PC-3 (cell line): ENCODE results near the gene RPL35A.

- RAMPAGE, long total RNA = no peak
Measured at GRCh38 chr3:197549194-197550115, 6.3 kb downstream of the BDH1 start.

- RAMPAGE, long total RNA = no peak
Measured at GRCh38 chr3:197559818-197560081, 4.0 kb upstream of the BDH1 start.

- RAMPAGE, long total RNA = no peak
Measured at GRCh38 chr3:197592400-197593193, 36.8 kb upstream of the BDH1 start.

- RAMPAGE, long total RNA = no peak
Measured at GRCh38 chr3:197601078-197601787, 45.5 kb upstream of the BDH1 start.

DNA sequence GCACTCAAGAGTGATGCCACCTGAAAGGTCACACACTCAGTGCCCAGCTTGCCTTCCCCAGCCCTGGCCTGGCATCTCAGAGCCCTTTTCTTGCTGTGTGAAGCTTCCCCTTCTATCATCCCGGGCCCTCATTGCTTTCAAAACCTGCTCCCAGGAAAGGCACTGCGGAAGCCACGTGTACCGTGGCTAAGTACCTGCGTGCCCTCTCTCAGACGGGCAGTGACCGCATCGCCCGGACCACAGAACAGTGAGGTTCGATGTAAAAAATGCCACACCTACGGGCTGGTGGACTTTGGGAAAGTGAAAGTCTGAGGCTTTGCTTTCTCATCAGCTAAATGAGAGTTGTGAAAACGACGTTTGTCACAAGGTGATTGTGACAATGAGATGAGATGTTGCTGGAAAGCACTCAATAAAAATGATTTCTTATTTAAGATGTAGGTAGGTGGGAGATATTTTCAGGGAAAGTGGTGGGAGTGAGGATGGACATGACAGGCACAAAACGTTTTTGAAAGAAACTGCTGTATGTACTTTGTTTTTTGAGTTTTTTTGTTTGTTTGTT lies 48.4 kb upstream of the BDH1 start:
- RAMPAGE, long total RNA = no peak

GRCh38 chr3:197654078-197654545 lies 82.6 kb downstream of the RUBCN start:
- RAMPAGE, long total RNA = no peak

DNA sequence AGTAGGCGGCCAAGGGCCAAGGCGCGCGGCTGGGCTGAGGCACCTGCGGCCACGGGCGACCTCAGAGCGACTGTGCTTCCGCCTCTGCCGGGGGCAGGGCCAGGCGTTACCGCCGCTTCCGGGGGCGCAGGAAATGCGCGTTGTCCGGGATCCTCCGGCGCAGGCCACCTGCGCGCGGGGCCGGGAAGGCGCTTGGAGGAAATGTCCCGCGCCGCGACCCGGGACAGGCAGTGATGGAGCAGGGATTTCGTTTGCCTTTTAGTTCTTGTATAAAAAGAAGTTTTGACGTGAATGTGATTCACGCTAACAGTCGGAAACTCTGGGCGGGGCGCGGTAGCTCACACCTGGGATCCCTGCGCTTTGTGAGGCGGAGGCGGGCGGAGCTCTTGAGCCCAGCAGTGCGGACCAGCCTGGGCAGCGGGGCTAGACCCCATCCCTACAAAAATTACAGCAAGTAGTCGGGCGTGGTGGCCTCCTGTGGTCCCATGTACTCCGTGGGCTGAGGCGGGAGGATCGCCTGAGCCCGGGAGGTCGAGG lies 81.9 kb downstream of the RUBCN start:
- RAMPAGE, long total RNA = no peak

DNA sequence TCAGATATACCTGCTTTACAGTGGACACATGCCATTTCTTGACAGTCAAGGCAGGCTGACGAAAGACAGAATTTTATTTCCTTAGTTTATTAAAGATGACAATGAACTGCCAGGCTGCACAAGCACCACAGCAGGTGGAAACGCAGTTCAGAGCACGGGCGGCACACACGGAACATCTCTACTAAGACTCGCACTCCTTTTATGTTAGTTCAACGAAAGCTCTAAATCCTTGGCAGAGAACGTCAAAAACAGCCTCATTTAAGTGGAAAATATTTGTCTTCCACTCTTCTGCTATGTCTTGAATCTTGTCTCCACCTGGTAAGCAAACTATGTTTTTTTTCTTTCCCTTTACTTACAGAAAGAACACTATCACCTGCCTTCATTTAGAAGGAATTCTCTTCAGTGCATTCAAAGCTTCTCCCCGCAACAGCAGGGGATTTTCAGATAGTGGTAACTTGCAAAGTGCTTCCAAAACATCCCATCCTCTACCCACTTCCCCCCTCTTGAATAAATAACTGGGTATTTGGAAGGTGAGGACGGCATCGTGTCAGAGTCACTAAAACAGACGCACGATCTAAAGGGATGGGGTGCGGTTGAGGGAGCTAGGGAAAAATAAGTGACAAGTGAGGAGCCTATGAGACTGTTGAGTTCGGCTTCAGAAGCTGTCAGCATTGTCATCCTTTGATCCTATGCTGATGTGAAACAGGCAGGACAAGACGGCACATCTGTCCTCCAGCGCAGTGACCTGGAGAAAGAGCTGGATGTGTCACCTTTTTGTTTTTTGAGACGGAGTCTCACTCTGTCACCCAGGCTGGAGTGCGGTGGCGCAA lies 64.6 kb downstream of the RUBCN start:
- RAMPAGE, long total RNA = no peak

DNA sequence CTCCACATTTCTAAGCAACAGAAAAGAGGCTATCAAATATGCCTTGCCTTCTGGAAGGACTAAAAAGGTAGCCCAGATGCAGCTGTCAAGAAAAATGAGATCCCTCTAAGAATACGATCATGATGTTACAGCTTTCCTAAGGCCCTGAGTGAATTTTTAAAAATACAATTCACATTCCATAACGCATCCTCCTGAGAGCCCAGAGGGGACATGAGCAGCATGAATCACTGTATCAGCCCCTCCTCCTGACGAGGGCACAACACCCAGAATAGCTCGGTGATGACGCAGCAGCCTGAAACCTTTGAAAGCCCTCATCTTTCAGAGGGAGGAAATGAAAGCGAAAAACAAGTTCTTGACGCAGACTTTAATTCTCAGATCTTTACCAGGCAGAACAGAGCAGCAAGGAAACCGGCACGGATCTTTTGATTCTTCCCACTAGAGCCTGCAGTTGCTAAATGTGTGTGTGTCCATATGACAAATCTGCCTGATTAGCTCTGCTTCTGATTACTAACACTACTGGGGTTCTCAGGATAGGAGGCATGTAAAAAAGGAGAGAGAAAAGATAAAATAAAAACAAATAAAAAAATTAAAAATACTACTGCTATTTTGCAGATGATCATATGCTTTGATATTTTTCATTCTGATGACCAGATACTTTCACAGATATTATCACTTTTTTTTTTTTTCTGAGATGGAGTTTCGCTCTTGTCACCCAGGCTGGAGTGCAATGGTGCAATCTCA lies 24.3 kb downstream of the RUBCN start:
- RAMPAGE, long total RNA = no peak

- RAMPAGE, long total RNA = no peak
Measured at GRCh38 chr3:197790284-197790734, 745 bp upstream of the LRCH3 start.

DNA sequence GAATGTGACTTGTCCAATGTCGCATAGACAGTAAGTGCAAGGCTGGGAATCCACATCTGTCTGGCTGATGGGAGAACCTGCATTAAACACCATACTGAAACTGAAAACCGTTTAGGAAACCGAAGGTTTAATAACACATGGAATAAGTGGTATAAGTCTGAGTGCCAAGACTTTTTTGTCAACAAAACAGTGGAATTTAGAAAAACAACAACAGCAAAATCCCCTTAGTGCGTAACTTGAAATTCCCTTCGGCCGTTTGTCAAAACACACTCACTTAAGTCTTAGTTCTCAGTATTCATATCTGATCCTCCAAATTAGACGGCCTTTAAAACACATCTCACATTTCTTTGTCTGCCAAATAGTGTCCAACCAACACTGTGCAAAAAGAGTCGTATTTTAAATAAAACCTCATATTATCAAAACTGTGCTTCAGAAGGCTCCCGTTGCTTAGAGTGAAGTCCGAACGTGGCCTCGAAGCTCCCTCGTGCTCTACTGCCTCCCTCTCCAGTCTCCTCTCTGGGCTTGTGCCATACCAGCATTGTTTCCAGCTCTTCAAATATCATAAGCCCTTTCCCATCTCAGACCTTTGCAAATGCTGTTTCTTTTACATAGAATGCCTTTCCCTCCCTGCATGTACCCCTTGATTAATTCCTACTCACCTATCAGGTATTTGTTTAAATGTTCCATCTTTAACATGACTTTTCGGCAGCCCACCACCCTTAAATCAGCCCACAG lies 64.6 kb downstream of the LRCH3 start:
- RAMPAGE, long total RNA = no peak

- RAMPAGE, long total RNA = start-site peak on the plus strand at chr3:197950176-197950240, 9,737 and 5,175 reads in 2 replicates
Measured at GRCh38 chr3:197949989-197950918, at the start of gene RPL35A. TSS of gene RPL35A (plus strand) at chr3:197950190.

GRCh38 chr3:198038863-198039432 lies 78.9 kb downstream of the LMLN start:
- RAMPAGE, long total RNA = no peak

- RAMPAGE, long total RNA = no peak
Measured at GRCh38 chr3:198158109-198158502, 198.1 kb downstream of the LMLN start.